Adrenal gland (tissue), 7 donors: ENCODE results near the genes OPN1MW2, GAB3, MPP1 and IL9R.

- PRO-cap, 3 experiments: no peak in any of the 3 experiments
- RAMPAGE, long total RNA, 4 experiments: no peak in any of the 4 experiments
- RRBS: no CpG with 5 or more reads among the region's 4 CpGs
Observed at GRCh38 chrX:154135745-154136283, 8.2 kb upstream of the OPN1LW start.

GRCh38 chrX:154219382-154220055 lies at the start of gene OPN1MW2:
Gene OPN1MW2 (plus strand): TSS chrX:154219756.
- PRO-cap, 3 experiments: no peak in any of the 3 experiments
- RAMPAGE, long total RNA, 4 experiments: no peak in any of the 4 experiments
- RRBS: no CpG with 5 or more reads among the region's 23 CpGs

DNA sequence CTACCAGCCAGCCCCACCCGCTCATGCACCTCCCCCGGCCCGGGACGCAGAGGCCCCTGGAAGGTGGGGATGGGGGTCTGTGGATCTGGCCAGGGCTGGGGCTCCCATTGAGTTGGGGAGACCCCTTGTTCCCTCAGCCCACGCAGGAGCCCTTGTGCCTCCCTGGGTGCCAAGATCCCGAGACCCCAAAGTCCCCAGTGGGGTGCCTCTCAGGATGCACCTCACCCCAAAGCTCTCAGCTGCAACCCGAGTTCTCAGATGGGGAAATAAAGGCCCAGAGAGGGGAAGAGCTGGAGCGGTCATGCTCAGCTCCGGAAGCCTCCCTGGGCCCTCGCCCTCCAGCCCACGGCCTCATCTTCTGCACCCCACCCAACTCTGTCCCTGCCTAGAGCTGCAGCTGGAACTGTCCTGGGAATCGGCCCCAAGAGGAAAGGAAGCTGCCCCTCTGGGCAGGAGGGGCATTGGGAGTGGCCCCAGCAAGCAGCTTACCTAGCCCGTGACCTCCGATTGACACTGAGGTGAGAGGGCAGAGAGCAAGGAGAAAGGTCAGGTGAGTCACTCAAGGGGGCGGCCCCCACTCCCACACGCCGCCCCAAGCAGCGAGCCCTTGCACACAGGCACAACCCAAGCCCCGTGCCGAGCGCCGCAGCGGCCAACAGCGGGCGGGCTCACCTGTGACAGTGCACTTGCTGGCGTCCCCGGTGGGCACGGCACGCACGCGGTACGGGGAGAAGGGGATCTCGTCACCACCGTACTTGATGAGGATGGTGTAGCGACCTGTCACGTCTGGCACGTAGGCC lies 17.5 kb downstream of the FLNA start:
- PRO-cap, 3 experiments: no peak in any of the 3 experiments
- RAMPAGE, long total RNA, 4 experiments: no peak in any of the 4 experiments
- RRBS: 75% methylated on average over 2 of the region's 37 CpGs

DNA sequence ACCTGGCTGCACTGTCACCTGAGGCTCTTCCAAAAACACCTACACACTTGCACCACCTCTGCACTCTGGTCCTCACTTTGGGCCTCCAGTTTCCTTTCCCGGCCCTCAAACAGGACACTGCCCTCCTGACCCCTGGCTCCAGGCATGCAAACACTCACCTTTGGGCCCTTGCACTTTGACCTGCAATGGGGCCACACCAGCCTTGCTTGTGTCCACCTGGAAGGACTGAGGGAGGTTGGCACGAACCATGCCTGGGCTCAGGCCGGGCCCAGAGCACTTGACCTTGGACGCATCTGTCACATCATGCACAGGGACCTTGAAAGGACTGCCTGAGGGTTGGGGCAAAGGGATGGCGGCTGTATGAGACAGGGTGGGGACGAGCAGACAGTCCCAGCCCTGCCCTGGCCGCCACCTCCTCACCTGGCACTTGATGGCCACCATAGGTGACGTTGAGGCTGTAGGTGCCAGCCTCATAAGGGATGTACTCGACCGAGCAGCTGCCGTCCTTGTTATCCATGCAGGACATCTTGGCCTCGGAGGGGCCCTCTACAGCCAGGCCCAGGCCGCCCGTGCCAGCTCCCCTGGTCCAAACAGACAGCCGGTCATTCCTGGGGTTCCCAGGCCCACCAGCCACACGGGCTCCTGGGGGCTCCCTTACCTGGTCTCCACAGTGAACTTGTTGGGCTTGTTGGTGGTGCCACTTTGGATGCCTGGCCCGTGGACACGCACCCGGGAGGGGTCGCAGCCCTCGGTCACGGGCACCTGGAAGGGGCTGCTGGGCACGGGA lies 15.4 kb downstream of the FLNA start:
- PRO-cap, 3 experiments: no peak in any of the 3 experiments
- RAMPAGE, long total RNA, 4 experiments: no peak in any of the 4 experiments
- RRBS: no CpG with 5 or more reads among the region's 23 CpGs

DNA sequence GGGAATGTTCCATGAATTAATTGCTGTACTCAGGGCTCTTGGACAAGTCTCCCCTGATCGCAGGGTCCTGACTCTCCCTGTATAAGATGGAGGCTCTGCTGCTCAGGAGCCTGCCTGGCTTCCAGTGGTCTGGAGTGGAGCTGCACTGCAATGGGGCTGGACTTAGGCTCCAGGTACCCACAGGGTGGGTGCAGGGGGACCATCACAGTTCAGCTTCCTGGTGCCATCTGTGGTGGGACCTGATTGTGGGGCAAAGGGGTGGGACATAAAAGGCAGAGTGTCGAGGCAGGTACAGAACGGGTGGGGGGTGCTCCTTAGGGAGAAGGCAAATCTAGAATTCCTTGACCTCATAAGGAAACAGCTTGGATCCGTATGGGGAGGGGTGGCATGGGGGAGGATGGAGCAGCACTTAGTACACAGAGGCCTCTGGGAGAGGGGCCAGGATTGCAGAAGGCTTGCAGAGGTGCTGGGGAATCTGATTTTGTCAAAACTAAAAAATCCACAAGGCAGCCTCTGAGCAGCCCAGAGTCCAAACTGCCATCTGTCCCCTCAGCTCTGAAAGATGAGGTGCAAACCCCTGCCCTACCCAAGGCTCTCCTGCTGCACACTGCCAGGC lies 2.2 kb upstream of the FLNA start:
- PRO-cap, 3 experiments: no peak in any of the 3 experiments
- RAMPAGE, long total RNA, 4 experiments: no peak in any of the 4 experiments
- RRBS: no CpG with 5 or more reads among the region's 4 CpGs

DNA sequence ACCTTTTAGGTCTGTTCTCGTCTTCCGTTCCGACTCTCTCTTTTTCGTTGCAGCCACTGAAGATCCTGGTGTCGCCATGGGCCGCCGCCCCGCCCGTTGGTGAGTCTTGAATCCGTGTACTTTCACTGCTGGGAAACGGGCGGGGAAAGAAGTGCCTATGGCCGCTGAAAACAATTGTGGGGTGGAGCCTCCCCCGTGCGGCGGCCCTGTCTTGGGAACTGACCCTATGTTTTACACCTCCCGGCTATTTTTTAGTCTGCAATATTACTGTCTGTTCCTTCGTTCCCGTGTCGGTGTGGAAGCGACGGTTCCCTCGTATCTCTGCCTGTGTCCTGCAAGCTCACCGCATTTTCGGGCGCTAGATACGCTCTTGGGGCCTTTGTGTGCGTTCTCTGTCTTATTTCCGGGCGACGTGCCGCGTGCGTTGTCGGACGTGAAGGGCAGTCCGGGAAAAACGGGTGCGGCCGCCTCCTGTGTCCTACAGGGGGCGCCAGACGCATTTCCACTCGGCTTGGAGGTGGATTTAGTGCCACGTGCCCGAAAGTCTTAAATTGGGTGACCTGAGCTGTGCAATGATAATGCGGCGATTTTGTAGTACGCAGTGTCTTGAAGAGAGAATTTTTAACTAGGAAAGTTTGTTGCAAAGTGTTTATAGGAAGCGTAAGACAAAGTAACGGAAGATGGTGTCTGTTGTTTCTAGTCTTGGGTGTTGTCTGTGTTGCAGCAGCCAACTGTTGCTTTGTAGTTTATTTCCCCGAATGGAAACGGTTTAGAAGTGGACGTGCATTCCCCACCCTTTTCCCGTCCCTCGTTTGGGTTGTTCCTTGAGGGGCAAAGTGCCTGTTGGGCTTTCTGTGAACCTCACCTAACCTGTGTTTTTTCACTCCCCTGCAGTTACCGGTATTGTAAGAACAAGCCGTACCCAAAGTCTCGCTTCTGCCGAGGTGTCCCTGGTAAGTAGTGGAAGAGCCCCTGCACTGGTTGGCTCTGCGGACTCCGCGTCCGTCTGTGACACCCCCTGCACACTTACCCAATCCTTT lies 587 bp downstream of the RPL10 start:
- PRO-cap, 3 experiments: peak in 3 of 3 experiments; most common plus-strand start position 546 of the sequence (in 1); most common minus-strand start position 394 of the sequence (in 2)
- RAMPAGE, long total RNA, 4 experiments: start-site peak on the minus strand in 4 of 4 experiments, centred at positions 395 to 404 of the sequence, 12 to 52 reads per replicate
- RRBS: 30% methylated on average over 9 of the region's 63 CpGs

DNA sequence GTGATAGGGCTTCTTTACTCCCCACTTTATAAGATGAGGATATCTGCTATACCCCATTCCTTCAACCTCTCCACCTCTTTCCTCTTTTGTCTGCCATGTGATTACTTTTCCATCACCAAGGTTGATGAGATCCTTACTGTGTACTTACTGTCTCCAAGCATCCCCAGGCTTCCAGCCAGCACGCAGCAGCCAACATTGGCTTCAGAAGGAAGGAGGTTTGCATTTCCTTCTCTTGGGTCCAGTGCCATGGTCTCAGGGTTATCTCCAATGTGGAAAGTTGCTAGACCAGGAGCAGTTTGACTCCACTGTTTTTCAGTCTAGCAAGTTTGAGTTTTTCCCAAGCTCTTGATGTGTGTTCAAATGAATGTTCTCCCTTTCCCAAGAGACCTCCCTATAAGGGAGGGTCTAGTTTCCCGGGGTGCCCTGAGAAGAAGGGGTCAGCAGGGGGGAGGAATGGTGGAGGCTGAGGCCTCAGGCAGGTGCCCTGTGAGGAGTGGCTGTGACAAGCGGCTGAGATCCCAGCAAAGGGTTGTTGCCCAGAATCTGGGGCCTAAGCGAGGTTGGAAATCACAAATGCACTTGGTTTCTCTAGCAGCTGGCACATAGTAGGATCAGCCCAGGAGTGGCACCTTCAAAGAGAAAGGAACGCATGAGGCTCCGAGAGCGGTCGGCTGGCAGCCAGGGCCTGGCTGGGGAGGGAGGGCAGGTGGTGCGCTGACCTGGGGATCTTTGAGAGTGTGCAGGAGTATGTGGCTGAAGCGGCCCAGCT lies 7.2 kb downstream of the TAFAZZIN start:
- PRO-cap, 3 experiments: no peak in any of the 3 experiments
- RAMPAGE, long total RNA, 4 experiments: no peak in any of the 4 experiments
- RRBS: no CpG with 5 or more reads among the region's 10 CpGs

GRCh38 chrX:154419269-154420572 lies 8.4 kb downstream of the TAFAZZIN start:
- PRO-cap, 3 experiments: peak in 2 of 3 experiments; most common plus-strand start chrX:154420325 (in 1); most common minus-strand start chrX:154420187 (in 2)
- RAMPAGE, long total RNA, 4 experiments: no peak in any of the 4 experiments
- RRBS: no CpG with 5 or more reads among the region's 31 CpGs

- PRO-cap, 3 experiments: no peak in any of the 3 experiments
- RAMPAGE, long total RNA, 4 experiments: no peak in any of the 4 experiments
- RRBS: 8% methylated on average over 11 of the region's 35 CpGs
Observed at GRCh38 chrX:154489788-154490496, 487 bp downstream of the SLC10A3 start.

DNA sequence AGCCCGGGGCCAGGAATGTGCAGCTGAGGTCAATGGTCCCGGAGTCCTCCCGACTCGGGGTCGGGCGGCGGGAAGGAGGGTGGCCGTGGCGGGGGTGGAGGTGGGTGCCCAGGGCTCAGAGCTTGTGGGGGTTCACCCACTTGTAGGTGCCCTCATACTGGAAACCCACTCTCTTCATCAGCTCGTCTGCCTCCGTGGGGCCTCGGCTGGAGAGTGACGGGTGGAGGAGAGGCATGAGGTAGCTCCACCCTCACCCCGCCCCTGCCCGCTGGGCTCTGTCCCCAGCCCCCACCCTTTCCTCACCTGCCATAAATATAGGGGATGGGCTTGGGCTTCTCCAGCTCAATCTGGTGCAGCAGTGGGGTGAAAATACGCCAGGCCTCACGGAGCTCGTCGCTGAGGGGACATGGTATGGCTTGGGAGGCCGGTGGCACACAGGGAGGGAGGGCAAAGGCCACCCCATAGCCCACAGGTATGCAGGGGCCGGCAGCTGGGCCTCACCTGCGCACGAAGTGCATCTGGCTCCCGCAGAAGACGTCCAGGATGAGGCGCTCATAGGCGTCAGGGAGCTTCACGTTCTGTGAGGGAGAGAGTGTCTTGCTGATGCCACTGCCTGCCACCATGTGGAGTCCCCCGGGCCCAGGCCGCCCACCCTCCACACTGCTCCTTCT lies 14.6 kb downstream of the G6PD start:
- PRO-cap, 3 experiments: no peak in any of the 3 experiments
- RAMPAGE, long total RNA, 4 experiments: no peak in any of the 4 experiments
- RRBS: 60% methylated on average over 4 of the region's 30 CpGs

DNA sequence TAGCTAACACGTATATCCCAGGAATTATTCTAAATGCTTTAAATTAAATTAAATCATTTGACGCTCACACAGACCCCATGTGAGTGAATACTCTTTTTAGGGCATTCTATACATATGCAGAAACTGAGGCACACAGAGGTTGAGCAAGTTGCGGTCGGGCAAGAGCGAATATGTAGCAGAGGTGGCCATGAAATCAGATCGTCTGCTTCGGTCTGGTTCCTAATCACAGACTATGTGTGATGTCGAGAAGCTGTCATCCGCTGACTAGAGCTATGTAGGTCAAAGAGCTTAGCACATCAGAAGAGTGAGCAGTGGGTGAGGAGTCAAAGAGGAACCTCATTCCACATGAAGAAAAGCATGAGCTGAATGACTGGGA lies 19.1 kb downstream of the GAB3 start:
- PRO-cap, 3 experiments: no peak in any of the 3 experiments
- RAMPAGE, long total RNA, 4 experiments: no peak in any of the 4 experiments
- RRBS: no CpG with 5 or more reads among the region's 9 CpGs

DNA sequence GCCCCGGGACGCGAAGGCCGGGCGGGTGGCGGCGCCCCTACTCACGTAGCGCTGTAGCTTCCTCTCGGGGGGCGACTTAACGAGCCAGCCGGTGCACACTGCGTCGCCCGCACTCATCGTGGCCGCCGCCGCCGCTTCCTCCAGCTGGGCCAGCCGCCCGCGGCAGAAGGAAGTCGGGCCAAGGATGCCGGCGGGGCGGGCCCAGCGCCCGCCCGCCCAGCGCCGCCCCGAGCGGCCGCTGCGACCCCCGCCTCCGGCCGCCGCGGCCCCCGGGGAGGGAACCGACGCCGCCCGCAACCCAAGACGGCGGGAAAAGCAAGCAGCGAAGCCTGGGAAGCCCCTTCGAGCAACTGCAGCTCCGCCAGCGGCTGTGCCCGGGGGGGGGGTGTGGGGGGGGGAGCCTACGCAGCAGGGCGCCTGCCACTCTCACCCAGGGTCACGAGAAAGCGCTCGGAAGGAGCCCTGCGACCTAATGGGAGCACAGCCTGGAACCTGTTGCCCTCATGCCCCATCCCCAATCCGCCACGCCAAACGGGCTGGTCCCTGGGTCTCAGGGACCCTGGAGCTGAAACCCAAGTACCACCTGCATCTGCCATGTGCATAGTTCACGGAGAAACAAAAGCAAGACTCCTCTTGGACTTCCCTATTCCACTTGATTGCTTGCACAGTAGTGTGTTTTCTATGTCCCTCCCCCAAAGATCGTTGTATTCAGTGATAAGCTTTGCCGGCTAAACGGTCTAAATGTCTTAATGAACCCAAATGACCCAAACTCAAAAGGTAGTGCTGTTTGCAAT lies at the start of gene GAB3:
TSS of gene GAB3 (minus strand) at position 169 of the 794 bp plus-strand sequence.
- PRO-cap, 3 experiments: peak in 3 of 3 experiments; most common plus-strand start position 193 of the sequence (in 2); most common minus-strand start position 142 of the sequence (in 2)
- RAMPAGE, long total RNA, 4 experiments: start-site peak on the minus strand in 3 of 4 experiments, centred at positions 156 to 167 of the sequence, 49 to 76 reads per replicate
- RRBS: 14% methylated on average over 44 of the region's 67 CpGs

DNA sequence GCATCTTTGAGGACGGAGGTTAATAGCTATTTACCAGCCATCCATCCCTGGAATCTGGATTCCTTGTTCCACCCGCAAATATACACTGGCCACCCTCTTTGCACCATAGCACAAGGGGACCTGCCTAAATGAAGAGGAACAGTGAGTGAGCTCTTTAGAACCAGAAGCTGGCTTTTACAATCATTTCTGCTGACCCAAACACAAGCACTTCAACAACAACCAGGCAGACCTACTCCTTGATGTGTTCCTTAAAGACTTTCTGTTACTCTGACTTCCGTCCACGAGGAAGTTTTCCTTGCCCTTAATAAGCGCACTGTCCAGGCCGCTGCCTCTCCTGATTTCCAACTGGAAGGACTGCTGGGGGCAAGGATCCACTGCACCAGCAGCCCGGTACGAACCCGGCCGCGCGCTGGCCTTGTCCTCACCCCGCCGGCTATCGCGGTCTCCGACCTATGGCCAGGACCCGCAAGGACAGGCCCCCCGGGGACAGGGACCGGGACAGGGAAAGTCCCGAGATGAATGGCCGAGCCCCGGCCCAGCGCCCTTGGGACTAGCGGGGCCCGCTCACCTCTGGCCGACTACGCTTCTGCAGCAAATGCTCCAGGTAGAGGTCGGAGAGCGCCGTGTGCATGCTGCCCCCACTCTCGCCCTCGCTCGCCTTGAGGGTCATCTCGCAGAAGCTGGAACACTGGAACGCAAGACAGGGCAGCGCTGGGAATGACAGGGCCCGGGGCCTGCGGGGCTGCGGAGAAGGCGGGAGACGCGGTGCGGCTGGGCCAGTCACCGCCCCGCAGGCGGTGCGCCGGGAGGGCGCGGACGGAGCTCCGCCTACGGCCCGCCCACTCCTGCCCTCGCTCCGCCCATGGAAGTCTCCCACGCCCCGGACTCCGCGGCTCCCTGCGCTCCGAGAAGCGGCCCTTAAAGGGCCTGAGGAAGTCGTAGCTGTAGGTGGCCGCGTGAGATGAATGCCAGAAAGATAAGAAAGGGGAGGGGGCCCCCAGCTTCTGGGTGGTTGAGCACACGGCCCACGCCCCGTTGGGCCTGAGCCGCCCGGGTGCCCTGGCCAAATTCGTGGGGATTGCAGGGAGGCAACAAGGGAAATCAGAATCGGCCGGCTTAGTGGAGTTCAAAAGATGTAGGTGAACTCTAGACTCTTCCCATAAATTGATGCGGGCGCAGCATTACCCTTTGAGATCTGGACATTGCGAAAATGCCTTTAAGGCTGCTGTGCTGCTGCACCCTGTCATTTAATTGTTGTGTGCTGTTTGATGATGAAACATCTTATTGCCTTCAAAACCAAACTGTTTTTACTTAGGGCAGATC lies at the start of gene MPP1:
TSS of gene MPP1 (minus strand) at position 782 of the 1,323 bp plus-strand sequence.
- PRO-cap, 3 experiments: peak in 3 of 3 experiments; most common plus-strand start position 907 of the sequence (in 2); most common minus-strand start position 661 of the sequence (in 2)
- RAMPAGE, long total RNA, 4 experiments: start-site peak on the minus strand in 4 of 4 experiments, centred at positions 701 to 728 of the sequence, 41 to 527 reads per replicate
- RRBS: 21% methylated on average over 33 of the region's 78 CpGs

DNA sequence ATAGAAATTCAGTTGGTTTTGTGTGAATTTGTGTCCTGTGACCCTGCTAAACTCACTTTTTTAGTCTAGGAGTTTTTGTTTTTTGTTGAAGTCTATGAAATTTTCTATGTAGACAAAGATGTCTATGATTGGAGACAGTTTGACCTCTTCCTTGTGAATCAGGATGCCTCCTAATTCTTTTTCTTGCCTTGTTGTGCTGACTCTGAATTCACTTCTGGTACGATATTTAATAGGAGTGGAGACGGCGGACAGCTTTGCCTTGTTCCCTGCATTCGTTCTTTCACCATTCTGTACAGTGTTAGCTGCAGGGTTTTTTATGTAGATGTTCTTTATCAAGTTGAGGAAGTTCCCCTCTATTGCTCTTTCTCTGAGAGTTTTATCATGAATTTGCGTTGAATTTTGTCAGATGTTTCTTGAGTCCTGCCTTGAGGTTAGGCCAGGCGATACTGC lies 21.0 kb downstream of the CMC4 start:
- PRO-cap, 3 experiments: no peak in any of the 3 experiments
- RAMPAGE, long total RNA, 4 experiments: no peak in any of the 4 experiments
- RRBS: no CpG with 5 or more reads among the region's 6 CpGs

GRCh38 chrX:155188814-155188973 lies 27.6 kb upstream of the VBP1 start:
- PRO-cap, 3 experiments: no peak in any of the 3 experiments
- RAMPAGE, long total RNA, 4 experiments: no peak in any of the 4 experiments

GRCh38 chrX:155632289-155633246 lies 19.8 kb upstream of the TMLHE start:
- PRO-cap, 3 experiments: no peak in any of the 3 experiments
- RAMPAGE, long total RNA, 4 experiments: no peak in any of the 4 experiments
- RRBS: no CpG with 5 or more reads among the region's 4 CpGs

DNA sequence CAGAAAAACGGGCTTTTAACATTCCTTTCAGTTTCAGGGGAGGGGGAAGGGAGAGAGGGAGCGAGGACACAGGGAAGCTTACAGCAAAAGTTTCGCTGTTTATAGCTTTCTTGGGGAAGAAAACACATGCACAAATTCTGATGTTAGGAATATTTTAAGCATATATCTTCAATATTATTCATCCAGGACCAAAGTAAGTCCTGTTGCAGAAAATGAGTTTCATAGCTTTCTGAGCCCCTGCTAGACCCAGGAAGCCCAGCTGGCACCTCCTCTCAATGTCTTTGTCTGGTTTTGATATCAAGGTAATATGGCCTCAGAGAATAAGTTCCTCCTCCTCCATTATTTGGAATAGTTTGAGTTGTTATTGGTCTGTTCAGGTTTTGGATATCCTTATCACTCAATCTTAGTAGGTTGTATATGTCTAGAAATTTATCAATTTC lies 29.1 kb upstream of the TMLHE start:
- PRO-cap, 3 experiments: no peak in any of the 3 experiments
- RAMPAGE, long total RNA, 4 experiments: no peak in any of the 4 experiments
- RRBS: no CpG with 5 or more reads among the region's 3 CpGs

DNA sequence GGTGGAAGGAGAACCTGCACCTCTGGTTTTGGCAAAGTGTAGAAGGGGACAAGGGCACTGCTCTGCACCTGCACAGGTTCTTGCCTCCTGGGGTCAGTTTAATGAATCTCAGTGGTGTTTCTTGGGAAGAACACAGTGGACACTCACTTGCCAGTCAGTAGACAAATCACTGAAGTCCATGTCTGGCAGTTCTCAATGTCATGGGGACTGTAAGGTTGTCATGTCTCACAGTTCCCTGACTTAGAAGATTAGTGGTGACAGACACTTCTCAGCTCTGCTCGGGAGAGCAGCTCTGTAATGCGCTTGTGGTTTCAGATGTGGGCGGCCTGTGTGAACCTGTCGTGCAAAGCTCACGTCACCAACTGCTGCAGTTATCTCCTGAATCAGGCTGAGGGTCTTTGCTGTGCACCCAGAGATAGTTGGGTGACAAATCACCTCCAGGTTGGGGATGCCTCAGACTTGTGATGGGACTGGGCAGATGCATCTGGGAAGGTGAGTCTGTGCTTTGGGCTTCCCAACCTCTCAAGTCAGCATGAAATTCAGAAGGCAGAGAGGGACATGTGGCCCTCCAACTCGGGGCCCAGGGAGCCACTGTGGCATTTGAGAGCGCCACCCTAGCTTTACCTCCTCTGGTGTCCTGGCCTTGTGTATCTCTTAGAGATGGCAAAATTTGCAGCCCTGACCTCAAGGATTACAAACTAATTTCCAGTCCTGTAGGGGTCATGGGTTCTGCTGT lies at the start of gene IL9R:
TSS of gene IL9R (plus strand) at position 401 of the 736 bp plus-strand sequence.
- PRO-cap, 3 experiments: no peak in any of the 3 experiments
- RAMPAGE, long total RNA, 4 experiments: no peak in any of the 4 experiments
- RRBS: no CpG with 5 or more reads among the region's 7 CpGs